AG09319 (cell line): ENCODE measurements around a stretch of chr17.

DNA sequence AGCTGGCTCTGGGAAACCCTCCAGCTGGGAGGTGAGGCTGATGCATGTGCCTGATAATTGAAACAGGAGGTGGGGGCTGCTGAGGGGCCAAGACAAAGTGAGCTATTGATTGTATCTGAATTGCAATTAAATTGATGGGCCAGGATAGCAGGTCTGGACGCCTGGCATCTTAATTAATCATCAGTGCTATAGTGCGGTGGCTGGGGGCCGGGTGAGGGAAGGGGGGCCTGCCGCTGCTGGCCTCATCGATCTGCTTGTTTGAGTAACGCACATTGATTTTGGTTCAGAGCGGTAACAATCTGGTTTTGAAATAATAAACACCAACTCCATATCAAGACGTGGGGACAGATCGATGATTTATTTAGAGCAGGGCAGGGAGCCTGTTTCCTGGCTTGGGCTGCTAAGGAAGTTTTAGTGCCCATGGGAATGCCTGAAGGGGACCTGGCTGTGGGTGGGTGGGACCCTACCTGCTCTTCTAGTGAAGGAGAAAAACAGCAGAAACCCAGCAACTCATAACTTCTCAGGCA, 65.7 kb downstream of the PIPOX start:
- RRBS = no CpG with 5 or more reads among the region's 9 CpGs

DNA sequence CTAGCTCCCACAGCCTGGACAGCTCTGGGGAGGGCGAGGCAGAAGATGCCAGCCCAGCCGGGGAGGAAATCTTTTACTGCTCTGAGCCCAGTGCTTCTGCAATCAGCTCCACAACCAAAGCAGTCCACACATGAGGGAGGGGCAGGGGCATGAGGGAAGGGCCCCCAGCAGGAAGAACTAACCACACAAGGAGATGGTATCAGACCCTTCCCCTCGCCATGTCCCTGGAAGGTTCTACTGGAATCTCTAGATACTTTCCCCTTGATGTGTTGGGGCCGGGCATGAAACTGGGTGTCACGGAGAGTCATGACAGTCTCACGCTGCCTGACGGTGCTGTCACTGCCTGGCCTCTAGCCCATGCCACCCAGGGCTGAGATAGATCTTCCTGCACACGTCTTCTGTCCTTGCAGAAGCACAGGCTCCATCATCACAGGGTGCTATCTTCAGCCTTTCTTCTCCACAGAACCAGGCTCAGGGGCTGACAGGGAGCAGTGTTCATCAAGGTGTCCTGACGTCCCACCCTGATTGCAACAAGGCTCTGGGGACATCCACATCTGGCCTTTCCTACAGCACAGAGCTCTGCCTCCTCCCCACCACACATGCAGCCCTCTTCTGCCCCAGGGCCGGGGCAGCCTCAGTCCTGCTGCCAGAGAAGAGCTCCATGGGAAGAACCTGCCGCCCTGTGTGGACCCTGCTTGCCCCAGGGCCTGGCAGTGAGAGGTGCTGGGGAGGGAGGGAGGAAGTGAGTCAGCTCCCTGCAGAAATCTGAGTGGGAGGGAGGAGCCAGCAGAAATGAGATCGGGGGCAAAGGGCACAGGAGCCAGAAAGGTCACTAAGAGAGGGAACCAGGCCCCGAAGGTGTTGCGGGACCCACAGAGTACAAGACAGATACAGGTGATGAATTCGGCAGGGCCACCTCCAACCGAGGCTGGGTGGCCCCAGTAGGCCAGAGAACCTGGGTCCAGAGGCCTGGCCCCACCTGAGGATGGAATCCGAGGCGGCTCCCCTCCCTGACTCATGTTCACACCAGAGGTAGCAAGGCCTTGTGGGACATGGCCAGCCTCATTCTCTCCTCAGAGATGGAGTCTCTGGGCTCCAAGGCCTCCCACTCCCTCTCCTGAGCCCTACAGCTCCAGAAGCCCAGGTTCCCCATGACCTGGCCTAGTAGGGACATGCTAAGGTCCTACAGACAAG, 25.1 kb downstream of the MYO18A start:
- RRBS = no CpG with 5 or more reads among the region's 18 CpGs

DNA sequence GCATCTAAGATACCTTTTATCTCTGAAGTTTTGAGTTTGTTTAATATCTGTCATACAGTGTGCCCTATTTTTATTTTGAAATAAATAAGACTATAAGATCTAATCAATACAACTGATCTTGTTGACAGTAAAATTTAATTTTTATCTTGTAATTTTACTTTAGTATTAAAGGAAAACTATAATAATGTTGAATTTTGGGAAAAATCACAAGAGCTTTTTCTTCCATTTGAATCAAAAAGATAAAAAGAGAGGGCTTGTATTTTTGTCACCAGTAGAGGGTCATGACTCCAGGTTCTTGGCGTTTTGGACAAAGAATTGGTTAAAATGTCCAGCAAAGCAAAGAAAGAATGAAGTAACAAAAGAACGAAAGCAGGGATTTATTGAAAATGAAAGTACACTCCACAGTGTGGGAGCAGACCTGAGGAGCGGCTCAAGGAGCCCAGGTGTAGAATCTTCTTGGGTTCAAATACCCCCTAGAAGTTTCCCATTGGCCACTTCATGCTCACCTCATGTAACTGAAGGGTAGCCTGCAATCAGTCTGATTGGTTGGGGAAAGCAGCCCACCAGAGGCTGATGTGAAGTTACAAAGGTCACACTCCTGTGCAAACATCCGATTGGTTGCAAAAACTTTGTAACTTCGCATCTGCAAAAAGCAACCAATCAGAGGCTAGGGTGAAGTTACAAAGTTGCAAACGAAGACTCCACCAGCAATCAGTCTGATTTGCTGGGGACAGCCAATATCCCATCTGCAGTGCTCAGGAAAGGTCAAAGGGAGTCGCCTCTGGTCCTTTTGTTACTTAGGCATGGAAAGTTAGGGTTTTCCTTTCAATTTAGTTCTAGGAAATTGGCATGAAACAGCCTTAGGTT, 39.9 kb downstream of the TAOK1 start:
- RRBS = no CpG with 5 or more reads among the region's 7 CpGs

DNA sequence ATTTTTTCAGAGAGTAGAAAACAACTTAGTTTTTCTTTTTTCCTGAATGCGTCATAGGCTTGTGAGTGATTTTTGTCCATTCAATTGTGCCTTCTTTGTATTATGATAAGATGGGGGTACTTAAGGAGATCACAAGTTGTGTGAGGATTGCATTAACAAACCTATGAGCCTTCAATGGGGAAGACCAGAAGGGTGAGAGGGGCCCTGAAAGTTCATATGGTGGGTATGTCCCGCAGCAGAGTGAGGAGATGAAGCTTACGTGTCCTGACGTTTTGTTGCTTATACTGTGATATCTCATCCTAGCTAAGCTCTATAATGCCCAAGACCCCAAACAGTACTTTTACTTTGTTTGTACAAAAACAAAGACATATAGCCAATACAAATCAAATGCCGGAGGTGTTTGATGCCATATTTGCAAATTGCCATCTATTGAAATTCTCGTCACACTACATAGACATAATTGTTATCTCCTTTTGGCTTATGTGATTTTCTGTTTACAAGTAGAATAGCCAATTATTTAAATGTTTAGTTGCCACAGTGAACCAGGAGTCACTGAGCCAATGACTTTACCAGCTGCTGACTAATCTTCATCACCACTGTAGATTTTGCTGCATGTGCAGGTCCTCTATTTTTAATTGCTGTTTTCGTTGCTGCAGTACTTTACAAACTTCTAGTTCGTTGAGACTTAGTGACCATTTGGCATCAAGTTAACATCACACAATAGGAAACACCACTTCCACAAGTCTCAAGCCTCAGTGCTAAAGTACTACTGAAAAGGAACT, 23.0 kb downstream of the ABHD15 start:
- RRBS = no CpG with 5 or more reads among the region's 8 CpGs

DNA sequence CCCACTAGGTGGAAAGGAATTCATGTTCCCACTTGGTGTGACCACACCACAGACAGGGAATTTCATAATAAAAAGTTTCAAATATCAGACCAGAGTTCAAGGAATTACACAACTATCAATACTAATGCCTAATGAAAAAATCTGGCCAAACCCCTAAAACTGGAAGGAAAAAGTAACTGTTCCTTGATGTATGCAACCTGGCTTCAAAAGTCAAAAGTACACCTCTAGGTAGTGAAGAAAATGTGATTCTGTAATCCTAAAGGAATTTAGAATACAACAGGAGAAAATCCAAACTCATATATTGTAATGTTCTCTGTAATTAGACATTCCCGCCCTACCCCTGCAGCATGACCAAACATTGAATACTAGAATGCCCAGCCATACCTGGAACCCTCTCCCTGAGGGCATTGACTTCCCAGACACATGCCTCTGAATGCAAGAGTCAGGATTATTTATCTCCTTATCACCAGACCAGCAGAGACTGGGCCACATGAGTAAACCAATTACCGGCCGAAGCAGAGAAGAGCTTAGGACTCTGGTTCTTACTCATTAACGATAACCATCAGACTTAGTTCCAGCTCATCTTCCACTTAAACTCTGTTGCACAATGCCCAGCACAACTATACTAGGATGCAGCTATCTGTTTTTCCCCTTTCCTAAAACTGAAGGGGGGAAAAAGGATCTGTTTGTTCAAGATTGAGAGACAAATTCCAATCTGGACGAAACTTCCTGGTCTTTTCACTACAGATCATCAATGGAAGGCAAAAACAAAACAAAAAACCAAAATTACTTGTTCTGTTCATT, 88.1 kb upstream of the CORO6 start:
- RRBS = no CpG with 5 or more reads among the region's 5 CpGs

DNA sequence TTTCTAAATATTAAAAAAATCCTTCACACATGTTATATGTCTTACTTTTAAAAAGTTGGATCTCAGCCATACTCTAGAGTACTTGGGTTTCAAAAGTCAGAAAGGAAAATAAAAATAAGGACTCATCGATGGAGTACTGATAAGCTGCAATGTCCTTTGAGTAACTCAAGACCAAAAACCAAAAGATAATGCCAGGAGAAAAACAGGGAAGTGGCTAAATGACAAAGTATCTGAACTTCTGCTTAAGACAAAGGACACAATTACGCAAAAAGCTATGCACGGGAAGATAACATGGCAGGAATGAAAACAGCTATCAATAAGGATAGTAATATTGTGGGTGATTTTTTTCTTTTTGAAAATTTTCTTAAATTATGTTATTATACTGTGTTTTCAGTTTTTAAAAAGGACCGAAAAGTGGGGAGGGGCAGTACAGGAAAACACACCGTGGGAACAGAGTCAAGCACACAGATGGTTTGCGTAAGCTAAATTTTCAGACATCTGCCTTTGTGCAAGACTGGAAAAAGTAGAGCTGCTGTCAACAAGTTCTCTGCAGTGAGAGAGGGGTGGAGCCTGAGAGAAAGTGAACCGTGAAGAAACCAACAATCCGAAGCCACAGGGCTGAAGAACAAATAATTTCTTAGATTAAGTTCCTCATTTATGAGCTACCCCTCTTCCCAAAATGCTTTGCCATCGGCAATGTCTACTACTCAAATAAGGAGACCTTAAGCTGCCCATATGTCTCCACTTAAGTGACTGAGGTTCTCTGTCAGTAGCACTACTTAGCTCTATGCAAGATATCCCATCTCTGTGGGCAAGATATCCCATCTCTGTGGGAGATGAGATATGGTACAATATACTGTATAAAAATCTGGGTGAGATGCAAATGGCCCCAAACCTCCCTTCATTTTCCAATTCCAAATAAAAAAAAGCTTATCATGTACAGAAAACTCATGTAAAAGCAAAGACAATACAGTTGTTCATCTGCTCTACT, 99.9 kb upstream of the CORO6 start:
- RRBS = no CpG with 5 or more reads among the region's 9 CpGs

GRCh38 chr17:29769863-29770749, 147.4 kb upstream of the CORO6 start:
- RRBS = no CpG with 5 or more reads among the region's 8 CpGs

DNA sequence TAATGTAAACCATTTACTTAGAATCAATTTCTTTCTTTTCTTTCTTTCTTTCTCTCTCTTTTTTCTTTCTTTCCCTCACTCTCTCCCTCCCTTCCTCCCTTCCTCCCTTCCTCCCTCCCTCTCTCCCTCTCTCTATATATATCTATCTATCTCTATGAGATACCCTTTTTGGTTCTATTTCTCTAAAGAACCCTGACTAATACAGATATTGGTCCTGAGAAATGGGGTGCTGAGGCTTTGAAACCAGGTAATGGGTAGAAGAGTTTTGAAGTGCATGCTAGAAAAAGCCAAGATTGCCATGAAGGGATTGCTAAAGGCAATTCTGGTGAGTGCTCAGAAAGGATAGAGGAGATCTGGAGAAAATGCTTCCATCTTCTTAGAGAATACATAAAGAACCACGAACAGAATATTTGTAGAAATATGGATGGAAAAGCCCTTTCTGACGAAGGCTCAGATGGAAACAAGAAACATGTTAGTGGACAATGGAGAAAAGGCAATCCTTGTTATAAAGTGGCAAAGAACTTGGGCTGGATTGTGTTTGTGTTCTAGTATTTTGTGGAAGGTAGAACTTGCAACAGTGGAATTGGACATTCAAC, 141.4 kb downstream of the SSH2 start:
- RRBS = no CpG with 5 or more reads among the region's 2 CpGs

- RRBS = no CpG with 5 or more reads among the region's 9 CpGs
Observed at GRCh38 chr17:29835298-29836030, 94.6 kb downstream of the SSH2 start.

- RRBS = no CpG with 5 or more reads among the region's 18 CpGs
Observed at GRCh38 chr17:29930276-29930415, 118 bp upstream of the SSH2 start.

DNA sequence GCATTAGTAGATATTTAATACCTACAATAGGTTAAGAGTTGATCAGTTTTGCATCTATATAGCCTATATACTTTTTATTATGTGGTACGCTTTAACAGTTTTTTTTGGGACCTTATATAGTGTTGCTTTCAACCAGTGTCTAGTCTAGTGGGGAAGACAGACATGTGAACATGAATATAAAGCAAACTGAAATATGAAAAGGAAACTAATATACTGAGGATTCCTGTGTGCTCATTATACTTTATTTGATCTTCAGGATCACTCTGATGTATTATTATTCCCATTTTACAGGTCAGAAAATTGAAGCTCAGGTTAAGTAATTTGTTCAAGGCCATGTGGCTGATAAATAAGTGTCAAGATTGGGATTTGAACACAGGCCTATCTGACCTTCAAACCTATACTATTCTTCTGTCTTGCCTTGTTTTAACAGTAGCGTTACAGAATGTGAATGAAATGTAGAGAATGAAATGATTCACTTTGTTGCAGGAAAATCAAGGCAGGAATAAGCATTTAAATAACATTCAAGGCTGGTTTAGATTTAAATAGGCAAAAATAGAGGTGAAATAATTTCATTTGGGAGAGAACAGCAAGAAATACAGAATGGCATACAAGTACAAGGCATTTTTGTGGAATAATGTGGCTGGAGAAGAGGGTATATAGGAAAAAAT, 4.0 kb downstream of the NSRP1 start:
- RRBS = no CpG with 5 or more reads among the region's 2 CpGs

DNA sequence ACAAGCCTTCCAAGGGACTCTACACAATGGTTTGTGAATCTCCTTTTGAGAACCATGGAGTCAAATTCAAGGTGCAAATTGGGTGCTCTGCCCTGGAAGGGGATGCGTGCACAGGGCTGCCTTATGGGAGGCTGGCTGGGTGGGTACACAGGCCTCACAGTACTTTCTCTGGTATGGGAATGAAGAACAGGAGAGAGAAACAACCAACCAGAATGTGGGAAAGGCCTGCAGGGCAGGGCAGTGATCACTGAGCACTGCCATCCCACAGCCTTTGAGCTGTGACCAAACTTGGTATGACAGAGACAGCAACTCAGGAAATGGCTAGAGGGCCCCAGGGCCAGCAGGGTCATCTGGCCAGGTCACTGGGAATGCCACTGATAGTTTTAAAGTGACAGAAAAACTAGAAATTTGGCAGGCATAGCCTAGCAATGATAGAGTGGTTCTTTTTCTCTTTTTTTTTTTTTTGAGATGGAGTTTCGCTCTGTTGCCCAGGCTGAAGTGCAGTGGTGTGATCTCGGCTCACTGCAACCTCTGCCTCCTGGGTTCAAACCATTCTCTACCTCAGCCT, 3.8 kb upstream of the TMIGD1 start:
- RRBS = no CpG with 5 or more reads among the region's 3 CpGs

GRCh38 chr17:30345487-30346190, 11.8 kb upstream of the TMIGD1 start:
- RRBS = no CpG with 5 or more reads among the region's 5 CpGs

- RRBS = no CpG with 5 or more reads among the region's 2 CpGs
Observed at GRCh38 chr17:30420580-30421279, 42.0 kb downstream of the CPD start.

DNA sequence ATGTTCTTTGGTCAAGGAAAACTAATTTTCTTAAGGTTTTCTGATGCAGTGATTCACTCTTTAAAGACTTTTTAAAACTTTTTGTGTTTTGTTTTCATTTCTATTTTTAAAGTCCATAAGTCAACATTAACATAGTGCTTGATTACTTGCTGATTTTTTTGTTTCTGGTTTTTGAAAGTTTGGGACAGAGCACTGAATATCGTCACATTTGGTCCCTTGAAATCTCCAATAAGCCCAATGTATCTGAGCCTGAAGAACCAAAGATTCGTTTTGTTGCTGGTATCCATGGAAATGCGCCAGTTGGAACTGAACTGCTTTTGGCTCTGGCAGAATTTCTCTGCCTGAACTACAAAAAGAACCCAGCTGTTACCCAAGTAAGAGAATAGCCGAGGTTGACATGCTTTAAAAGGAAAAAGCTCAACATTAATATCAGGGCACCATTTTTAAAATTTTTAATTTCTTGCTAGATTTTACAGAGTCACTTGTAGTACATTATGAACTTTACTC, 27.8 kb upstream of the GOSR1 start:
- RRBS = no CpG with 5 or more reads among the region's 4 CpGs

- RRBS = no CpG with 5 or more reads among the region's 5 CpGs
Observed at GRCh38 chr17:30464500-30465178, 12.6 kb upstream of the GOSR1 start.

DNA sequence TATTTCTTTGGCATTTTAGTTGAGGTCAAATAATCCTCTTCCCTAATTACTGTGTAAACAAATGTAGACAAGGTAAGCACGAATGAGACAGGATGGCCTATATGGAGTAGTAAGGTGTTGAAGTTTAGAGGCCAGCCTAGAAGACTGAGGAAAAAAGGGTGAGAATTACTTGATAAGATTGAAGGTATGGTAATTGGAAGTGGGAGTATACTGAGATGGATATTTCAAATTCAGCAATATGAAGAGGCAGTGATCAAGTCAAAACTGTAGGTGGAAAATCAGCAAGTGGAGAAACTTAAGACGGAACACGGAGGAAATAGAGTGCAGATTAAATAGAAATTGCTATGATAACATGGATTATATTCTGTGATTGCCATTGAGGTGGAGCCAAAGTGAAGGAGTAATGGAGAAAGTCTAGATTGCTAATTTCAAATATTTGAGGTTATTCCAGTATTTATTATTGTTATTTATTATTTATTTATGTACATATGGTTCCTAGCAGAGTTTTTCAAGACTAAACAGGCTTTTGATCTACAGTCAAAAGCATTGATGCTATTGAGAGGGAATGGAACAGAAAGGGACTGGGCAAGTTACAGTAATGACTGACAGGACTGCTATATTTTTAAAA, 6.4 kb upstream of the GOSR1 start:
- RRBS = no CpG with 5 or more reads among the region's 3 CpGs

DNA sequence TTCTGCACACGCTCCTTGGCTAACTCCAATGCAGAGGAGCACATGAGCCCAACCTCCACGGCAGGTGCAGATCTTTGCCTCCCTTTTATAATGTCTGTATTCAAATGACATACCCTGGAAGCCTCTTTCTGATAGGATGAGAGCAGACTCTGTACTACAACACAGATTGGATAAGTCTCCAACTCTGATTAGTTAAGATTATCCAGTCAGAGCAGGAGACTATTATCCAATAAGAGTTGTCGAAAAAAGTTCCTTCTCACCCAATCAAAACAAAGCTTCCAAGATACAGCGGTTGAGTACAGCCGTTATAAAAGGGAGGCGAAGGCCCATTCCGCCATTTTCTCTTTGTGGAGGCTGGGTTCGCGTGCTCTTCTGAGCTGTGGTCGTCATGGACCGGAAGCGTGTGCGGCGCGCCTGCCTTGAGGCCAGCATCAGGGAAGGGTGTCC, 98.9 kb downstream of the GOSR1 start:
- RRBS = no CpG with 5 or more reads among the region's 15 CpGs

DNA sequence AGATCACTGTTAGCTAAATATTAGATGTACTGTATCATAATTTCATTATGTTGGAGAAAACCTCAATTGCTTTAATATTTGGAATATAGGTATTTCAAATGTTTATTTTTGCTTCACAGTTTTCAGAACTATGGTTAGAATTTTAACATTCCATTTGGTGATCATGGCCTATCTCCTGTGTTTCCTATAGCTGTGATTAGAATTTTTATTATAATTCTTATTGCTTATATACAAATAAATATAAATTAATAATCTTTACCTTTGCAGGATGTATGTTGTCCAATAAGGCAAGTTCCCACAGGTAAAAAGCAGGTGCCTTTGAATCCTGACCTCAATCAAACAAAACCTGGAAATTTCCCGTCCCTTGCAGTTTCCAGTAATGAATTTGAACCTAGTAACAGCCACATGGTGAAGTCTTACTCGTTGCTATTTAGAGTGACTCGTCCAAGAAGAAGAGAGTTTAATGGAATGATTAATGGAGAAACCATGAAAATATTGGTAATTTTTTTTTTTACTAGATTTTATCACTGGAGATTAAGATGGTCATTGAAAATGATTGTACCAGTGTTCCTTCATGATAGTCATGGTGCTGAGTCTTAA, 55.8 kb downstream of the CRLF3 start:
- RRBS = no CpG with 5 or more reads among the region's 3 CpGs

GRCh38 chr17:30859393-30859597, 27.5 kb downstream of the ATAD5 start:
- RRBS = no CpG with 5 or more reads among the region's 3 CpGs